Cerebellum (tissue), 5 donors: ENCODE data around the genes IFNAR2 and ATP5PO.

GRCh38 chr21:32771965-32772423, 439 bp upstream of the PAXBP1 start:
- PRO-cap, 3 experiments = peak in 3 of 3 experiments; most common plus-strand start chr21:32772204 (in 3); most common minus-strand start chr21:32772042 (in 1)
- RAMPAGE, long total RNA = no peak

DNA sequence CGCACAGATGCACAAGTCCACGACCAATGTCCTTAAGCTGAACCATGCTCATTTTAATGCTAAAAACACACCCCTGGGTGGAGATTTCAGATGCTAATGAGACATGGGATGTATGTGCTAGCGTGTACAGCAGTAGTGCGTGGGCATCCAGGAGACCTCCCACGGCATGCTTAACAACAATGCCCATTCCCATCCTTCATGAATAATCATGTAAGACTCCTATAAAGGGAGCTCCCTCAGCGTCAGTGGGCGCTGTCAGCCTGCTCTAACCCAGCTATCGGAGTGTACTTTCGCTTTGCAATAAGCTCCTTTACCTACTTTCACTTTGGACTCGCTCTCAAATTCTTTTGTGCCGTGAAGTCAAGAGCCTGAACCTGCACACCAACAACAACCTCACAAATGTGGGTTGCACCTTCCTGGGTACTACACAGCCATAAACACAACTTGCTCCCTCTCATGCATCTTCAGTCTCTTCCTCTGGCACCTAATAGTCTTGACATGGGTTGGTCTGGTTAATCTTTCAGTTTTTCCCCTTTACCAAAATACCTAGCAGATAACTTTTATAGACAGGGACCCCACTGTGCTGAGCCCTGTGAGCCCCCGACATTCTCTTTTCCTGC, 72.8 kb upstream of the C21orf62 start:
- PRO-cap, 3 experiments = no peak in any of the 3 experiments
- RAMPAGE, long total RNA = no peak

- PRO-cap, 3 experiments = no peak in any of the 3 experiments
- RAMPAGE, long total RNA = no peak
Observed at GRCh38 chr21:33059544-33059903, 10.4 kb upstream of the OLIG1 start.

DNA sequence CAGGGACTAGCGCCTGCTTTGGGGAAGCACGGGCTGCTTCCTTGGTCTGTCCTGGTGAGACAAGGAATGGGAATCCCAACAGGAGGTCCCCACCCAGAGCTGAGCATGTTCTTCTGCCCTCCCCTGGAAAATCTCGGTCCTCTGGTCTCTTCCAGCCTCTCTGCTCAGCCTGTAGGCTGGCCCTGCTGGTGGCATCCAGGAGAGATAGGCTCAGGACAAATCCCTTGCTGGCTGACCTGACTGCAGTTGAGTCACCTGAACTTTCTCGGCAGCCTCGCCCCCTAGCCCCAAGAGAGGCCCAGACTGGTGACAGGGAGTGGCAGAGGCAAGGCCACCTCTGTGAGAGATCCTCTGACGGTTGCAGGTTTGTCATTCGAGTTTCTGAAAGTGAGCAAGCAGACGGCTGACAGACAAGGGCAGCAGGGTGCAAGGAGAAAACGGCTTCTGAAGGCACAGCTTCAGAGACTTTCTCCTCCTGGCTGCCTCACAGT, 5.8 kb downstream of the OLIG1 start:
- PRO-cap, 3 experiments = no peak in any of the 3 experiments
- RAMPAGE, long total RNA = no peak

- PRO-cap, 3 experiments = no peak in any of the 3 experiments
- RAMPAGE, long total RNA = no peak
Observed at GRCh38 chr21:33078794-33079355, 8.9 kb downstream of the OLIG1 start.

GRCh38 chr21:33229559-33230259, at the start of gene IFNAR2:
TSS of gene IFNAR2 (plus strand) at chr21:33229938.
- PRO-cap, 3 experiments = peak in 3 of 3 experiments; most common plus-strand start chr21:33229942 (in 1); most common minus-strand start chr21:33229827 (in 1)
- RAMPAGE, long total RNA = no peak

DNA sequence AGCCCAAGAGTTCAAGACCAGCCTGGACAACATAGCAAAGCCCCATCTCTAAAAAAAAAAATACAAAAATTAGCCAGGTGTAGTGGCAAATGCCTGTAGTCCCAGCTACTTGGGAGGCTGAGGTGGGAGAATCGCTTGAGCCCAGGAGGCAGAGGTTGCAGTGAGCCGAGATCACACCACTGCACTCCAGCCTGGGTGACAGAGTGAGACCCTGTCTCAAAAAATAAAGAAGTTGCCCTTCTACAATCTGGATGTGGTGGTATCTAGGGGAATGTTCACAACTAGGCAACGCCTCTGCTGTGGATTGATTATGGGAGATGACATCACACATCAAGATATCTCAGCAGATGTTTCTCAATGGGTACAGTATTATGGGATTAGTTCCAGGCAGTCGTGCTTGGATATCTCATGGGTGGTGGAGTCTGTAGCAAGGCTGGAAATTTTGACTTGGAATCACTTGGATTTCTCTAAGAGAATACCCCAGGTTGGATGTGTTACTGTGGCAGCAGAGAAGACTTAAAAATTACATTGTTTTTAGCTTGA, 7.7 kb downstream of the IFNAR2 start:
- PRO-cap, 3 experiments = no peak in any of the 3 experiments
- RAMPAGE, long total RNA = no peak

GRCh38 chr21:33250753-33251355, 15.3 kb upstream of the IL10RB start:
- PRO-cap, 3 experiments = no peak in any of the 3 experiments
- RAMPAGE, long total RNA = no peak

GRCh38 chr21:33295947-33297295, 28.3 kb upstream of the IFNAR1 start:
- PRO-cap, 3 experiments = no peak in any of the 3 experiments
- RAMPAGE, long total RNA = no peak

GRCh38 chr21:33541311-33541802, 560 bp downstream of the GART start:
- PRO-cap, 3 experiments = no peak in any of the 3 experiments
- RAMPAGE, long total RNA = no peak

DNA sequence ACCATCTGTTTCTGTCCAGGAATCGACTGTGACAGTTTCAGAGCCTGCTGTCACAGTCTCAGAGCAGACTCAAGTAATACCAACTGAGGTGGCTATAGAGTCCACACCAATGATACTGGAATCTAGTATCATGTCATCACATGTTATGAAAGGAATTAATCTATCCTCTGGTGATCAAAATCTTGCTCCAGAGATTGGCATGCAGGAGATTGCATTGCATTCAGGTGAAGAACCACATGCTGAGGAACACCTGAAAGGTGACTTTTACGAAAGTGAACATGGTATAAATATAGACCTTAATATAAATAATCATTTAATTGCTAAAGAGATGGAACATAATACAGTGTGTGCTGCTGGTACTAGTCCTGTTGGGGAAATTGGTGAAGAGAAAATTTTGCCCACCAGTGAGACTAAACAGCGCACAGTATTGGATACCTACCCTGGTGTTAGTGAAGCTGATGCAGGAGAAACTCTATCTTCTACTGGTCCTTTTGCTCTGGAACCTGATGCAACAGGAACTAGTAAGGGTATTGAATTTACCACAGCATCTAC, 10.8 kb downstream of the SON start:
- PRO-cap, 3 experiments = no peak in any of the 3 experiments
- RAMPAGE, long total RNA = no peak

DNA sequence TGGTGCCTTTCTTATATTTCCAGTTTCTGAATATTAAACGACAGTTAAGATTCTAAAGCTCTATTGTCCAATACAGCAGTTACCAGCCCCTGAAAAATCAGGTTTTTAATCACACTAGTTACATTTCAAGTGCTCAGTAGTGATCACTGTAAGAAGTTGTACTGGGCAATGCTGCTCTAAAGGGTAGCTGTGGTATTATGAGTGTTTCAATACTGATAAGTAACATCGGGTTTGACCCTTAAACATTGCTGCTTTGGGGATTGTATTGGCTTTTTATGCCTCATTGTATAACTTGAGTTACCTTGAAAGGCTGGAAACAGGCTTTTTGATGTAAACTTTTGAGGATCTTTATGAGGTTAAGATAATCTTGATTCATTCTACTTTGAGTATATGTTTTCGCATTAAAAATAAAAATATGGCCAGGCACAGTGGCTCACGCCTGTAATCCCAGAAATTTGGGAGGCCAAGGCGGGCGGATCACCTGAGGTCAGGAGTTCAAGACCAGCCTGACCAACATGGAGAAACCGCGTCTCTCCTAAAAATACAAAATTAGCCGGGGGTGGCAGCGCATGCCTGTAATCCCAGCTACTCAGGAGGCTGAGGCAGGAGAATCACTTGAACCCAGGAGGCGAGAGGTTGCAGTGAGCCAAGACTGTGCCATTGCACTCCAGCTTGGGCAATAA, 21.5 kb downstream of the SON start:
- PRO-cap, 3 experiments = no peak in any of the 3 experiments
- RAMPAGE, long total RNA = no peak

- PRO-cap, 3 experiments = no peak in any of the 3 experiments
- RAMPAGE, long total RNA = no peak
Observed at GRCh38 chr21:33655083-33656243, 13.2 kb downstream of the ITSN1 start.

GRCh38 chr21:33716078-33716569, 73.8 kb downstream of the ITSN1 start:
- PRO-cap, 3 experiments = no peak in any of the 3 experiments
- RAMPAGE, long total RNA = no peak

DNA sequence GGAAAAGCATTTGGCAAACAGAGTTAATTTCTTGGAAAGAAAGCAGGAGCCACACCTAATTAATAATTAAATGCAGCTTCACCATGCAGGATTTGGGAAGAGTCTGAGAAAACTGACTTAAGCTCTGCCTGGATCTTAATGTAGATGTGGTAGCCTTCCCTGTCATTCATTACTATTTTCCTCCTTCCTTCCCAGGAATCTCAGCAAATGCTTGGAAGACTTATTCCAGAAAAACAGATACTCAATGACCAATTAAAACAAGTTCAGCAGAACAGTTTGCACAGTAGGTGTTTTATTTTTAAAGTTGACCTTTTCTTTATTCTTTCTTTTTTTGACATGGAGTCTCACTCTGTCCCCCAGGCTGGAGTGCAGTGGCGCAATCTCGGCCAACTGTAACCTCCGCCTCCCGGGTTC, 134.3 kb downstream of the ATP5PO start:
- PRO-cap, 3 experiments = no peak in any of the 3 experiments
- RAMPAGE, long total RNA = no peak

DNA sequence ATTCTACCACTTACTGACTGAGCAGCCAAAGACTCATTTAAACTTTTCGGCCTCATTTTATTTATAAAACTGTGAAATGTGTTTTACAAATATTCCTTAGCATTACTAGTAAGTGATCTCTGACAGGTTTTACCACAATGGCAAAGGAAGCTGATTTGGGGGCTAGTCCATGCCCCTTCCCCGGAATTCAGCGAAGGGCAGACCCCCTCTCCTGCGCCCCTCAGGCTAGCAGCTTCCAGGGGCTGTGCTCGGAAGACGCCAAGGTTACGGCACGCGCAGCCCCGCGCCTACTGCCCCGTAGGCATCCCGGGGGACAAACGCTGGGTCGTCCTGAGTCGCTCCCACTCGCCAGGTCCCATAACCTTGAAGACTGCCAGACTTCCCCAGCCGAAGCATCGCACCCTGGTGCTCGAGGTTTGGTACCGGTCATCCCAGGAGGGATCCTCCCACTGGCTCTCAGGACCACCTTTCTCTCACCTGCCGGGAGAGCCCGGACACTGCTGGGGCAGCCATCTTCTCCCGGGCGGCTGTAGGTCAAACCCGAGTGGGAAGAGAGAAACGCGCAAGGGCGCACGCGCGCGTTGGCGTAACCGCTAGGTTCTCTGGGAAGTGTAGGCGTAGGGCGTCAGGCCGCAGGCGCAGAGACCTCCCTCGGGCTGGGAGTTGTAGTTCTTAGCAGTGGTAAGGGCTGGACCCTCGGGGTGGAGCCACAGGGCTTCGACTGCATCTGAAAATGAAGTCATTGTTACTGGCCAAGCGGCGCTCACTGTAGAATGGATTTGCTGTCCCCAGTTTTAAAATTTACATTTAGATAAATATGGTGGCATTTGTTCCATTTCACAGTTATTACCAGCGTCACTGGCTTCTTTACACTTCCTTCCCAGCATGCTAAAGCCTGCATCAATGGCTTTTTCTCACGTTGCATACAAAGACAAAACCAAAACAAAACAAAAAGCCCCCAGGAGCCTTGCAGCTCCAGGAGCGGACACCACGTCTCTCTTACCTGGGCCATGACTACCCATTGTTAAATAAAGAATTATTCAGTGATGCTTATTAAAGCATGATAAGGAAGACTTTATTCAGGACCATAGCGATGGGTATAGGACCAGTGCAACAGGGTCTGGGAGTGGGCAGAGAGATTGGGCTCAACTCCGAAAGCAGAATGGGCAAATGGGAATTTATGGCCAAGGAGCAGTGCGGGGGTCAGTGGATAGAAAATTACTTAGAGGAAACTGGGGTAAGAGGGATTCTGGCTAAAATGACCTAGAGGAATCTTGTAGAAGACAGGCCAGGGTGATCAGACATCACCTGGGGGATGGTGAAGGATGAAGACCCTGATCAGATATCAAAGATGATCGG, at the start of gene ATP5PO:
Gene ATP5PO (minus strand): TSS at position 554 of the 1,359 bp plus-strand sequence.
- PRO-cap, 3 experiments = peak in 3 of 3 experiments; most common plus-strand start position 668 of the sequence (in 2); most common minus-strand start position 536 of the sequence (in 3)
- RAMPAGE, long total RNA = start-site peak on the minus strand centred at position 535 of the sequence, 30 bp wide, 5,160 and 1,846 reads in 2 replicates

DNA sequence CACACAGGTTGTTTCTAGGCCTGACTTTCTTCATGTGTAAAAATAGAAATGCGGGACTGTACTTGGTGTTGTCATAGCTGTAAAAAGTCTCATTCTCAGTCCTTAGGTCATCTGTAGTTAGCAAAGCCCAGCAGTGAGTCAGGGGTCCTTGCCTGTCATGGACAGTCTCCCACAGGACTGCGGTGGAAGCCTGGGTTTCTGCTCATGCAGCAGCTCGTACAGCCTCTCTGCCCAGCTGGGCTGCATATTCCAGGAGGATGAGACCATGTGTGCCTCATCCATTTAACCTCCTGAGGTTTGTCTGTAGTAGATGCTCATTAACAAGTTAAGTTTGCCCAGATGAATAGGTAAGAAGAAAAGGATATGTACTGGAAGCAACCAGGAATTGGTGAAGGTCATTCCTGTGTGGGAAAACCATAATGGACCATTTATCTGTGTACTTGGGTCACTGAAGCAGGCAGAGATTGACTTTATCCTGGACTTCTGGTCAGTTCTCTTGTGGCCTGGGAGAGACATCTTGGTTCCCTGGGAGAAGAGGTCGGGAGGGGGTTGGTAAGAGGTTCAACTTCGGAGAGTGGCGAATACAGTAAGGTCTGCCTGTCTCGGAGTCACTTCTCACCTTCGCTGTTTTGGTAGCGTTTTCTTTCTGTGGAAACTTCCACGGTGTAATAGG, 58.4 kb downstream of the MRPS6 start:
- PRO-cap, 3 experiments = no peak in any of the 3 experiments
- RAMPAGE, long total RNA = no peak

- PRO-cap, 3 experiments = no peak in any of the 3 experiments
- RAMPAGE, long total RNA = no peak
Observed at GRCh38 chr21:34198419-34198770, 125.0 kb downstream of the MRPS6 start.

- PRO-cap, 3 experiments = no peak in any of the 3 experiments
- RAMPAGE, long total RNA = no peak
Observed at GRCh38 chr21:34524196-34524612, 12.2 kb upstream of the KCNE1 start.

DNA sequence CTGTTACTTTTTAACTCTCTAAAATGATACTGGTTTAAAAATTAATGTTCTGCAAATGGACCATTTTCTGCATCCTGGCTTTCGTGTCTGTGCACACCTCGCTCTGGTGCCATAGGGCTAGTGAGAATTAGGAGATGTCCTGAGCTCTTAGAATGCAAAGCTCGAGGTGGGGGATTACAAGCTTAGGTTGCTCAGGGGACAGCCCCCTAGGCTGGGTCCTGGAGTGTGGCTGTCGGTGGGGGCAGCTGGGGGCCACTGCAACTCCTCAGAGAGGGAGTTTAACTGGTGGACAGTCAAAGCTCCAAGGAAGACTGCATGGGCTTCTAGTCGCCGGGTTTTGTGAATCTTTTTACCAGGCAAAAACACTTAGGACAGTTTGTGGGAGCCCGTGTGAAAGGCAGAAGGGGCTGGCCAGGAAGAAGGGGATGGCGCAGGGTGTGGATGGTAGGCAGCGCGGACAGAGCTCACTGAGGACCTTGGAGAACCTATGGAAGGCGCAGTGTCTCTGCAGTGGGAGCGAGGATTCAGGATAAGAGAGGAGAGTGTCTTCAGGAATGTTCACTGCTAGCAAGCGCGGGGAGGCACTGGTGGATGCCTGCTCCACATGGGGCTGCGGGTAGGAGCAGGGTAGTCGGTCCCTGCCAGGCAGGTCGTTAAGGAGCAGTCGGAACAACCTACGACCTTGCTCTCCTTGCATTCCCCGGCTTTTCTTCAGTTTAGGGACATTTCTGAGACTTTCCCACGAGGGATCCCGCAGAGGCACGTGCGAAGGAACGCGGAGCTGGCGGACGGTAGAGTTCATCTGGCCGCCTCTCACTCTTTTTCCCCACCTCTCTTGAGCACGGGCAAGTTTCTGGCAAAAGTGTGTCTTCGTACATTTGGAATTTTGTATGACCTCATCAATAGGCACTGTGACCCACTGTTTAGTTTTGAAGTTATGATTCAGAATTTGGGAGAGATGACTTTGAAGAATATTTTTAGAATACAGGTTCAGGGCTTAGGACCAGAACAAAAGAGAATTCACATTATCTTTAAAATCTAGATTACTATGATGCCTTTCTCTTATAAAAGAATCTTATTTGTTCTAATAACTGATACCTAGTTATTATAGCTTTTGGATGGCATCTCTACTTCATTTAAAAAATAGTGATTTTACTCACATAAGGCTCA, 13.0 kb upstream of the KCNE1 start:
- PRO-cap, 3 experiments = no peak in any of the 3 experiments
- RAMPAGE, long total RNA = no peak